PFSK-1 (cell line): ENCODE data around the genes PRSS23, TYR and TRIM49D1.

DNA sequence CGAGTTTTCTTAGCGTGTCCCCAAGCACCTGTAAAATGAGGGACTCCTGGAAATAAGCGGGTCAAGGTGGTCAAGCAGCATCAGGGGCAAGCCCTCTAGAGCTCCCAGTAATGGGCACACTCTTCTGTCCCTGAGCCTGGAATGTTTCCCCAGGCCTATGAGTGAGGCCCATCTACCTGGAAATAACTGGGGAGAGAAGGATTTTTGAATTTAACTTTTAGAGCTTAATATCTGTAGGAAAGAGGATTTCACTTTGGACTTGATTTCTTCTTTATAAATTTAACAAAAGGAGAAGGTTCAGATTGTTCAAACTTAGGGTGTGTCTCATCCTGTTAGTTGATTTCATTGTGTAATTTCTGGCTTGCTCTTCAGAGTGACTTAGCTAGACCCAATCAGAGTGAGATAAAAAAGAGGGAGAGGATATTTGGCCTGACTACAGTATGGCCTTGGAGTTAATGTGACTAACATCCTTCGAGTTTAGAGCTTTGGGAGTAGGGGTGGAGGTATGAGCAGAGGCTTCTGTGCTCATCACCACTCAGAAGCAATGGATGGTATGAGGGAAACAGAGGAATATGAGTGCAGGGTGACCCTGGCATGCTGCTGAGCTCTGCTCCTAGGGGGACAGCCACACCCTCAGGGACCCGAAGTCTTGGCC lies 183.4 kb downstream of the CCDC81 start:
- RRBS = no CpG with 5 or more reads among the region's 5 CpGs

DNA sequence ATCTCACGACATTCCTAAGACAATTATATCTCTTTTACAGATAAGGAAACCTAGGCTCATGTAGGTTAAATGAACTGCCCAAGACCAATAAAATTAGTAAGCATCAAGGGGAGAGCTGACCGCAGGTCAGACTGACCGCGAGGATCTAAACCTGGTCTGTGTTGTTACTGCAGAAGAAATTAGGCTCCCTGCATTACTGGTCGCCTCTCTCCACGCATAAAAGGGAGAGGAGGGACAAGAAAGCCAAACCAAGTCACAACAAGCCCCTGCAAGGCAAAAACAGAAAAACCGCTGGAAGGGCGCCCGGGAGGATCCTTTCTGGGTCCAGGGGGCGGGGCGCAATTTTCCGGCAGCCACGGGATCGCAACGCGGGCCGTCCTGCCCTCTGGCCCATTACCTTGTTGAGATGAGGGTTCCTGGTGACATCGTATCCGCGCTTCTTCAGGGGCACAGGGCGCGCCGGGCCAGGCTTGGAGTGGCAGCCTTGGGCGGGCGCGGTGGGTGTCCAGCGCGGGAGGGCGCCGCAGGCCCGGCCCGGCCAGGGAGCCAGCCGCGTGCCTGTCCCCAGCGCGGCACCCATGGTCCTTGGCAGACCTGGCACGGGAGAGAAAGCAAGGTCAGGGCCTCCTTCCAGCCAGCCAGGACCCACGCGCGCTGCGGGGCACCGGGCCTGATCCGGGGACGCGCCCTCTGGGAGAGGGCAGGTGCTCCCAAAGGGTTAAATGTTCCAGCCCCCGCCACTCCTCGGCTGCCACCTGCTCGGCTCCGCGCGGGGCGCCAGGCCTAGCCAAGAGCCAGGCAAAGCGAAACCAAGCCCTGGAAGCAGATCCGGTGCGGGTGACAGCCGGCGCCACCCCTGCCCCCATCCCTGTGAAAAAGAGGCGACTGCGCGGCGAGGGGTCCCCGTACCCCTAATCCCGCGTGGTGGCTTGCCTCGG lies 128.7 kb upstream of the PRSS23 start:
- RRBS = 79% methylated on average over 14 of the region's 65 CpGs

GRCh38 chr11:86799660-86800837 lies at the start of gene PRSS23:
PRSS23 (plus strand) TSS chr11:86800542.
- RRBS = 10% methylated on average over 45 of the region's 106 CpGs

DNA sequence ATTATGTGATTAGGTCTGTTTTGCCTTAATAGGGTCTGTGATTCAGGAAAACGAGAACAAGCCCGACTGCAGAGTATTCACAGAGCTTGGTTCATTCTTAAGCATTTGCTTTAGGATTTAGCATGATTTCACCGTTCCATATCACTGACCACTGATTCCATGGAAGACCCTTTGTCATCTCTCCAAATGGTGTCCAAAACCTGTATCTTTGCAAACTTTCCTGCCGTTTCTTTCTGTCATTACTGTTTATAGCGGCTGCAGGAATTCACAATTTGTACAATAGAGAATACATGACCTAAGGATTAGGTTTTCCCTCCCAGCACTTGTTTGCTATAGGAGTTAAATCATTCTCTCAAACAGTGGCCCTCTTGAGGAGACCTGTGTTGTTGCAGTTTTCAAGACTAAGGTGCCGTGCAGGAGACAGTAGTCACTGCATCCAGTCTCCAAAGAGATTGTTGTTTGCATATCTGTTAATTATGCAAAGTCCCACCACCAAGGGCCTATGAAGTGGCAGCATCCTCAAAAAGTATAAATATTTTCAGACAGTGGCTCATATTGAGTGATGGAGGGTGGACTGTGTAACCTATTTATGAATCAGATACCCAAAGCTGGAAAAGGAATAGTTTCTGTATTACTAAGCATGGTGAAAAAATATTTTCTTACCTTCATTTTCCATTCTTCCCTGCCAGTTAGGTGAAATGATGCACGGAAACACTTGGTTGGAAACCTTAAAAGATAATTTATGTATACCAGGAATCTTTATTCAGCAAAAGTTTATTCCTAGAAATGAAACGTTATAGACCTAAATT lies 2.3 kb downstream of the PRSS23 start:
- RRBS = no CpG with 5 or more reads among the region's 8 CpGs

- RRBS = no CpG with 5 or more reads among the region's 2 CpGs
Observed at GRCh38 chr11:86812077-86812316, 11.7 kb downstream of the PRSS23 start.

GRCh38 chr11:86920748-86921598 lies 34.2 kb downstream of the FZD4 start:
- RRBS = no CpG with 5 or more reads among the region's 6 CpGs

GRCh38 chr11:87000119-87000942 lies 37.4 kb upstream of the TMEM135 start:
- RRBS = no CpG with 5 or more reads among the region's 2 CpGs

GRCh38 chr11:87207565-87208550 lies 170.1 kb downstream of the TMEM135 start:
- RRBS = no CpG with 5 or more reads among the region's 6 CpGs

- RRBS = no CpG with 5 or more reads among the region's 10 CpGs
Observed at GRCh38 chr11:89177642-89178328, at the start of gene TYR. TYR (plus strand) TSS chr11:89177875.

DNA sequence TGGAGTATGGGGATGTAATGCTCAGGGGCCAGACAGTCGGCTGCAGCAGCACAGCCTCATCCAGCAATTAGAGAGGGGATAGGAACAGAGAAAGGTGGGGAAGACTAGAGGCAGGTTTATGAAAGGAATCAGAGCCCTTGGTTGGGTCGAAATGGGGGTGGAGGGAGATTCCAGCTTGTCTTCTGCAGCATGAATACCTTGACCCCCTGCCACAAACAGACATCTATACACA lies at the start of gene TRIM49D1:
TRIM49D1 (minus strand) TSS at position 57 of the 232 bp plus-strand sequence.
- RRBS = no CpG with 5 or more reads among the region's 2 CpGs

DNA sequence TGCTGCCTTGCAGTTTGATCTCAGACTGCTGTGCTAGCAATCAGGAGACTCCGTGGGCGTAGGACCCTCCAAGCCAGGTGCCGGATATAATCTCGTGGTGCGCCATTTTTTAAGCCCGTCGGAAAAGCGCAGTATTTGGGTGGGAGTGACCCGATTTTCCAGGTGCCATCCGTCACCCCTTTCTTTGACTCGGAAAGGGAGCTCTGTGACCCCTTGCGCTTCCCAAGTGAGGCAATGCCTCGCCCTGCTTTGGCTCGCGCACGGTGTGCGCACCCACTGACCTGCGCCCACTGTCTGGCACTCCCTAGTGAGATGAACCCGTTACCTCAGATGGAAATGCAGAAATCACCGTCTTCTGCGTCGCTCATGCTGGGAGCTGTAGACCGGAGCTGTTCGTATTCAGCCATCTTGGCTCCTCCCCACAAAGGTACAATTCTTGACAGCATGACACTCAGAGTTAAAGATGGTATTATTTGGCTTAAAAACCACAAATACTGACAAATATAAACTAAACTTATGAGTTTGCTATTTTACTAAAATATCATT lies 9.6 kb downstream of the UBTFL1 start:
- RRBS = no CpG with 5 or more reads among the region's 24 CpGs

DNA sequence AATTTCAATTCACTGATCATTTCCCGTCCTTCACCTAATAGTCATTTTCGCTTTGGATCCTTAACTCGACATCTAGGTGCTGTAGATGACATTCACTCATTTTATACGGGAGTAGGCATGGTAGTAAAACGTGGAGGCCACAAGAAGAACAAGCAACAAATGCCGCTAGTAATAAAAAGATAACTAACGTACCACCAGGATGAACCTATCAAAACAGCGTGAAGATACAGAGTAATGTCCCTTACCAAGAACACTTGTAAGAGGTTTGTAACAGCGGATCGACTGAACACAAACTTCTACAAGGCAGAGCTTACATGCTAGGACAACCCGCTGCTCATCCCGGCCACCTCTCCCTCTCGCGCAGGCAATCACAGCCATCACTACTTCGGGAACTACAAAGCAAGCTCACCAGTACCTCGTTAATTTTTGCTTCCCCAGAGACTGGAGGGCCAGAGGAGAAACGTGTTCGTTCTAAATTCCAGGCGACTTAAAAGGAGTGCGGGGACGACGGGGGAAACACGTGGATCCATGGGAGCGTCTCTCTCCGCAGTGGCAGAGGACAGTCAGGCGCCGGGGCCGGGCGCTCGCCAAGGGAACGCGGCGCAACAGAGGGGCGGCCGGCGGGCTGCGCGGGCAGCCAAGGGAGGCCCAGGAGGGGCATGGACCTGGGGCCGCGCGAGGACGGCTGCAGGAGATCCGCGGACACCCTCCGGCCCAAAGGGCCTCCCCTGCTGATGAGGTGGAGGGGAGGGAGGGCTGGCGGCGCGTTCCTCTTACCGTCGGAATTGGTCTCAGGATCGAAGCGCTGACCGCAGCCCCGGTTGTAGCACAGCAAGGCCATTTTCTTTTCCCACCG lies 507 bp downstream of the CHORDC1 start:
- RRBS = 2% methylated on average over 20 of the region's 55 CpGs

DNA sequence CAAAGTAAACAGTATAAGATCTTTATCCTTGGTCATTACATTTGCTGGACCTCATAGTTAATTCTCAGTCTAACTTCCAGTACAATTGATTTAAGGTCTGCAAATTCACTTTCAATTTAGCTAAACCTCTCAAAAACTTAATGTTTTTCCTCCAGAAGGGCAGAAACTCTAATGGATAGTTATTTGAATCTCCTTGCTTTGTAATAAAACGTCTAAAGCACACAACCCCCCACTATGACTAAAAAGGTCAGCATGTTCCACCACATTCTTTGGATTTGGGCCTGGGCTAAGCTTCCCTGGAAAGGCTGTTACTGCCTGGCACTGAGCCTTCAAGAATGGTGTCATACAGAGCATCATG lies 242.8 kb upstream of the FAT3 start:
- RRBS = no CpG with 5 or more reads among the region's 1 CpG

DNA sequence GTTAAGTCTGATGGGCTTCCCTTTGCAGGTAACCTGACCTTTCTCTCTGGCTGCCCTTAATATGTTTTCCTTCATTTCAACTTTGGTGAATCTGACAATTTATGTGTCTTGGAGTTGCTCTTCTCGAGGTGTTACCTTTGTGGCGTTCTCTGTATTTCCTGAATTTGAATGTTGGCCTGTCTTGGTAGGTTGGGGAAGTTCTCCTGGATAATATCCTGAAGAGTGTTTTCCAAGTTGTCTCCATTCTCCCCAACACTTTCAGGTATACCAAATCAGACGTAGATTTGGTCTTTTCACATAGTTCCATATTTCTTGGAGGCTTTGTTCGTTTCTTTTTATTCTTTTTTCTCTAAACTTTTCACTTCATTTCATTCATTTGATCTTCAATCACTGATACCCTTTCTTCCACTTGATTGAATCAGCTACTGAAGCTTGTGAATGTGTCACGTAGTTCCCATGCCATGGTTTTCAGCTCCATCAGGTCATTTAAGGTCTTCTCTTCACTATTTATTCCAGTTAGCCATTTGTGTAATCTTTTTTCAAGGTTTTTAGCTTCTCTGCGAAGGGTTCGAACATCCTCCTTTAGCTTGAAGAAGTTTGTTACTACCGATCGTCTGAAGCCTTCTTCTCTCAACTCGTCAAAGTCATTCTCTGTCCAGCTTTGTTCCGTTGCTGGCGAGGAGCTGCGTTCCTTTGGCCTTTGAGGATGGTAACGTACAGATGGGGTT lies 20.8 kb downstream of the SLC36A4 start:
- RRBS = no CpG with 5 or more reads among the region's 14 CpGs

DNA sequence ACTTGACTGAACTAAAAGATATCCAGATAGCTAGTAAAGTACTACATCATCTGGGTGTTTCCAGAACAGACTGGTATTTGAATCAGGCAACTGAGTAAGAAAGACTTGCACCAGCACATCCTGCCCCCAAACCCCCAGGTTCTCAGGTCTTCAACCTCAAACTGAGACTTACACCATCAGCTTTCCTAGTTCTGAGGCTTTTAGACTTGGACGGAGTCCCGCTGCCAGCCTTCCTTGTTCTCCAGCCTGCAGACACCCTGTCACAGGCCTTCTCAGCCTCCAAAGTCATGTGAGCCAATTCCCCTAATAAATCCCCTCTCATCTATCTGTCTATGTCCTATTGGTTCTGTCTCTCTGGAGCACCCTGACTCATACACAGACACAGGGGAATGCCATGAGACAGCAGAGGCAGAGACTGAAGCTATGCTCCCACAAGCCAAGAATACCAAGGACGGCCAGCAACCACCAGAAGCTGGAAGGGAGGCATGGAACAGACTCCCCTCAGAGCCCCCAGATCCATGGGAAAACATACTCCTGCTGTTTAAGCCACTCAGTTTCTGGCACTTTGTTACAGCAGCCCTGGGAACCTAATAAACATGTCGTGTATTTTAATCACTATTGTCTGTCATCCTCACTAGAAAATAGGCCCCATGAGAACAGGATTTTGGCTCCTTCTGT lies 10.8 kb downstream of the SMCO4 start:
- RRBS = no CpG with 5 or more reads among the region's 4 CpGs

- RRBS = no CpG with 5 or more reads among the region's 1 CpG
Observed at GRCh38 chr11:93536570-93536896, 6.7 kb downstream of the SMCO4 start.

- RRBS = no CpG with 5 or more reads among the region's 4 CpGs
Observed at GRCh38 chr11:93667482-93667934, 6.0 kb downstream of the CEP295 start.

DNA sequence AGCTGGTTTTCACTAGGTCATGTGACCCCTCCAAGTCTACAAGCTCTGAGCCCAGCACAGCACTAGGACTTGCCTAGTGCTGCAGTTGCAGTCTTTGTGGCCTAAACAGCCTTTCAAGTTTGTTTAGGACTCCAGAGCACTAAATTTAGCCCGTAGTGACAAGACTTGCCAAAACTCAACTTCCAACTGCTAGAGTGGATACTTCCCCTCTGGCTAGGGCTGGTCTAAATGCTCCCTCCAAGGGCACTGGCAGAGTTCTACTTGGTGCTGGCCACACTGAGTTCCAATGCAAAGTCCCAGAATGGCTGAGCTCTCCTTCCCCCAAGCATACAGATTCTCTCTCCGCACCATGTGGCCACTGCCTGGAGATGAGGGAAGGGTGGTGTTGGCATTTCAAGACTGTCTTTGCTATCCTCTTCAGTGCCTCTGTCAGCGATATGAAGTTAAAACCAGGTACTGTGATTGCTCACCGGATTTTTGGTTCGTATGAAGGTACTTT lies 25.3 kb downstream of the TAF1D start:
- RRBS = no CpG with 5 or more reads among the region's 5 CpGs

GRCh38 chr11:93731973-93732933 lies 9.0 kb downstream of the TAF1D start:
- RRBS = no CpG with 5 or more reads among the region's 6 CpGs

GRCh38 chr11:93732934-93734096 lies 8.0 kb downstream of the TAF1D start:
- RRBS = no CpG with 5 or more reads among the region's 12 CpGs